Left cardiac atrium (tissue), 1 donor: ENCODE data around the genes DSC3 and DSG1.

DNA sequence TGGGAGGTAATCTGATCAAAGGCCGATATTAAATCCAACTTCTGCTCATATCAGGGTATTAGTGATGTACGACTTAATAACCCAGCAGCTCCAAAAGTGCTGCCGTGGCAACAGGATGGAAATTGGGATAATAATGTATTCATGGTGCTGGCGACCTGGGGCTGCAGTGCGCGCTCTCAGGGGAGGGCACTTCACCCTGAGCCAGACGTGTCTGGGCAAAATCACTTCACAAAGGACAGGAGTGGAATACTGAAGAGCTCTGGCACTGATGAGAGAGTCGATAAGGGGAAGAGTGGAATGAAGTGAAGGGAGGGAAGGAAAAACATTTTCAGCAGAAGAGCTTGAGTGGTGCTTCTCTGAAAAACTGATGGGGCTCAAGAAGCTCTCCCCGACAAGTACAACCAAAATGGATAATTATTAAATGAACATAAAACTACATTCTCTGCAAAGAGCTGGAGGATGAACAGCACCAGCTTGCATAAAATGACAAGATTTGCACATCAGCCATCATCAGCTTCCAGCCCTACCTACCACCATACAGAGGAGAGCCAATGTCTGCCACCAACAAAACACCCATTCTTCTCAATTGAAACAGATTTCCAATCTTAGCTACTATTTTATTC is 65.9 kb downstream of the ZNF521 start:
- PRO-cap: no peak

DNA sequence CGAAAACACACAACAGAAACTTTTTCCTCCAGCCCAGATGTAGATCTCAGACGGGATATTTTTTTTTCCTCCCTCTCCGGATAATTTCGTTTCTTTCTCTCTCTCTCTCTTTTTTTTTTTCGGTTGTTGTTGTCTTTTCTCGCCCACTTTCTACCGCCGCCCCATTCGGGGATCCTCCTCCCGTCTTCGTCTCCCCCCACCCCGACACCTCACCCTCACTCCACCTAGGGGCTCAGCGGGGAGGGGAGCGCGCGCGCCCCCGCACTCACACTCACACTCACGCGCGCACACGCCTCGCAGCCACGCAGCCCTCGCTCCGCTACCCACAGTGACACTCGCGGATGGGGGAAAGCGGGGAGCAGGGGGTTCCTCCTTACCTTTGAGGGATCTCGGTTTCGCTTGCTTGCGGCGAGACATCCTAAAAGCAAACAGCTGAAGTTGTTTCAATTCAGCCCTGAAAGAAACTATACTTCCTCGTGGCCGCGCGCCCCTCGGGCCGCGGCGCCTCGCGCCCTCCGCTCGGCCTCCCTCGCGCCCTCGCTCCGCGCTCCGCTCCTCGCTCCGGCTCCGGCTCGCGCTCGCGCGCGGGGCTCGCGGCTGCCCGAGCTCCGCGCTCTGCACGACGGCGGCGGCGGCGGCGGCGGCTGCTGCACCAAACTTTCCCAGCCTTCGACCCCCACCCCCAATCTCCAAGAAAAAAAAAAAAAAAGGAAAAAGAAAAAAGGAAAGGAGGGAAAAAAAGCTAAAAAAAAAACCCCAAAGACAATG is 1.3 kb downstream of the ZNF521 start:
- PRO-cap: bidirectional peak, plus-strand start at position 331 of the sequence, minus-strand start at position 188 of the sequence; bidirectional peak, plus-strand start at position 618 of the sequence, minus-strand start at position 546 of the sequence

- PRO-cap: no peak
Observed at GRCh38 chr18:25503519-25504060, 151.6 kb upstream of the ZNF521 start.

DNA sequence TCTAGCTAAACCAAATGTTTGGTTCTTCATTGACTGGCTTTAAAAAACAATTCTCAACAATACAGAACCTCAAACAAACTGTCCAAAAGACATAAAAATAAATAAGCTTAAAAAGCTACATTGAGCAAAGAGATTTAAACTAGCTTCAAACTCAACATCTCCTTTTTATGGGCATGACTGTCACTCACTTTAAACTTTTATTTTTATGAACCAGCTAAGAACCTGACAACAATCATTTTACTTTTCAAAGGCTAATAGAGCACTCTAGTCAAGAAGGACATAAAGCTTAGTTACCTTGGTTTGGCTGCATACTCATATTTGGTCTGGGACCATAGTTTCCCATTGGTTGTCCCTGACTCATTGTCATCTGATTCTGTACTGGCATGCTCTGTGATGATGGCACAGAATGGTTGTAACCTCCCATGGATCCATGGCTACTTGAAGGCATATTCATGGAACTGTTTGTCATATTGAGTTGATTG is 38.0 kb downstream of the SS18 start:
- PRO-cap: no peak

DNA sequence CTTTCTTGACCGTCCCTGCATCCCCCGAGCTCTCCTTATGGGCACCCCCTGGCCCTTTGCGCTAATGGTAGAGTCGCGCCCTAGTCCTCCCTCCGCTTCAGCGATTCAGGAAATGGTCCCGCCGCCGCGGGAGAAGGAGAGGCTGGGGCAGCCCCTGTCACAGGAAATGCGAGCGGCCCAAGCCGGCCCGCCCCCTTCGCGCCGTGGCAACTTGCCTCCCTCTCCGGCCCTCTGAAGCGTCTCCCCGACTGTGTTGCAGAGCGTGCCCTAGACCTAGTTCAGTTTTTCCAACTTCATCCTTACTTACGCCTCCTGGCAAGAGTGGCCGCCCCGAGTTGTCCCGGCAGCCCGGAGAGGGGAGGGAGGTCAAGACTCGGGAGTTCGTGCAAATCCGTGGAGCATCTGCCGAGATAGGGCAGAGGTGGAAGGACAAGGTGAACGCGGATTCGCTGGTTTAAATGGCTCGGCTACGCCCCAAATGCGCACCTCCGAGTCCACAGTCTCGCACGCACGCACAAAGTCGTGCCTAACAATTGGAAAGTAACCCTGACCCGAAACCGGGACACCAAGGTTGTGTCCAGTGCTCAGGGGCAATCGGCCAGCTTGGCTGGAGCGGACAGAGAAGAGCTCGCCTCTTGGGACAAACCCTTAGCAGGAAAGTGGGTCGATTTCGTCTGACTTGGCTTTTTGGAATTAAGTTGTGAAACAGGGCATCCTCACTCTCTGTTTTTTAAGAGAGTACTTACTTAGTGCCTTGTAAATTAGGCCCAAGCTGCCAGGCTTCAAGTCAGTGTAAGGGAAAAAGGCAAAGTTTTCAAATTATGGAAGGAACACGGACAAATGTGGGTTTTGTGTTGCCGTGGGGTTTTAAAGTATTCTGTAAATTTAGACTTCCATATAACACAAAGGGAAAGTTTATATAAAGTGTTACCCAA is 643 bp upstream of the SS18 start:
- PRO-cap: bidirectional peak, plus-strand start at position 111 of the sequence, minus-strand start outside the sequence

DNA sequence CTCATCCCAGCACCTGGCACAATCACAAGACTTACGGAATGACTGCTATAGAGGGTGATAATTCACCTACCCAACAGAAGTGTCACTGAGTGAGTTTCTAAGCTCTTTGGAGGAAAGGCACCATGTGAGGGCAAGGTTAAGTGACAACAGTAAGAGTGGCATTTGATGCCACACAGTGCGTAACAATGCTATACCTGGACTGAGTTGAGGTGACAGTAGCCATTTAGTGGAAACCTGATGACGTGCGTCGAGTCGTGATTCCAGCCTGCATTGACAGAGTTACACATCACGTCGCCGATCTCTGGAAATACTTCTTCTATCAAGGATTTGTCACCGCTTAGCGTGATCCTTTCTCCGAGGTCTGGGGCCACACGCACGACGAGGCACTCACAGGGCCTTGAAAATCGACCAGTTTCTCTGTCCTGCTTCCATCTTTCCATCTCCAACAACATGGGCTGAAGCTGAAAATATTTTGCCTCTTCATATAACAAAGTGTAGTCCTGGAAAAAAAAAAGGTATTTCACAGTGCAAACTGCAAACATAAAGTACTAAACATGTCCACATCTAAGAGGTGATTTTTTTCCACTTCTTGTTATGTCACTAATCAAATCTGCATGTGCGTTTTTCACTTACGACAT is 88.8 kb downstream of the KCTD1 start:
- PRO-cap: no peak

GRCh38 chr18:26460549-26461140 is 87.7 kb downstream of the KCTD1 start:
- PRO-cap: no peak

DNA sequence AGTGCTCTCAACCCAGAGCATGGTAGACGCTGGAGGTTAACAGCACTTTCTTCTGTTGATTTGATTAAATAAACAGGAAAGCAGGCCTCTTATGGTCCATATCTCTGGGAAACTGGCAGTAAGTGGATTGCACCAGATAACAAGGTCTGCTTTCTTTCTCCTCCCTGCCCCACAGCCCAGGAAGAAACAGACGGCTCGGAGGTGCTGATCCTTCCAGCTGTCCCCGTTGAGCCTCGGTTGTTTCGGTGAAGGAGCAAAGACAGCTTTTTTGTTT is 100.8 kb upstream of the KCTD1 start:
- PRO-cap: no peak

- PRO-cap: no peak
Observed at GRCh38 chr18:26650687-26651426, 102.5 kb upstream of the KCTD1 start.

GRCh38 chr18:26736743-26737161 is 128.8 kb downstream of the AQP4 start:
- PRO-cap: no peak

DNA sequence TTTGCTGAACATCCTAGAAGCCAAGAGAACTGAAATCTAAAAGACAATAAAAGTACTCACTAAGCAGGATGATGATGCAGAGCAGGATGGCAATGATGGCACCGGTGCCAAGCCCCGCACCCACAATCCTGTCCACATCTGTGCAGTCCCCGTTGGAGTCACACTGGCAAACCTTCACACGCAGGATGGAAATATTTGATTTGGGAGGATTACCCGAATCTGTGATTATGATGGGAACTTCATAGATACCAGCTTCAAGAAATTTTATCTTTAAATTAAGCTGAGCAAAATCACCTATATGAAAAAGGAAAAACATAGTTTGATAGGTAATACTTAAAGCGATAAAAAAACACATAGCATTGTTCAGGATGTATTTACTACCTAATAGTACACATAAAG is 192.0 kb downstream of the CDH2 start:
- PRO-cap: no peak

DNA sequence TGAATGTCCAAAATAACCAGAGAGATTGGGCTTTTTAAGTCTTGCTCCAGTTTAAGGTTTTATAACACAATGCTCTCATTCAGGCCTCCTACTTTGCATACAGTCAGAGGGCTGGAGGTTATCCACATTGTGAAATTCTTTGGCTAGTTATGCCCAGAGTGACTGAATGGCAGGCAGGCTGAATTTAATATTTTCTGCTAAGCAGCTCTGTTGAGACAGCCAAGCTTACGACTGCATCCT is 90.1 kb downstream of the CDH2 start:
- PRO-cap: no peak

DNA sequence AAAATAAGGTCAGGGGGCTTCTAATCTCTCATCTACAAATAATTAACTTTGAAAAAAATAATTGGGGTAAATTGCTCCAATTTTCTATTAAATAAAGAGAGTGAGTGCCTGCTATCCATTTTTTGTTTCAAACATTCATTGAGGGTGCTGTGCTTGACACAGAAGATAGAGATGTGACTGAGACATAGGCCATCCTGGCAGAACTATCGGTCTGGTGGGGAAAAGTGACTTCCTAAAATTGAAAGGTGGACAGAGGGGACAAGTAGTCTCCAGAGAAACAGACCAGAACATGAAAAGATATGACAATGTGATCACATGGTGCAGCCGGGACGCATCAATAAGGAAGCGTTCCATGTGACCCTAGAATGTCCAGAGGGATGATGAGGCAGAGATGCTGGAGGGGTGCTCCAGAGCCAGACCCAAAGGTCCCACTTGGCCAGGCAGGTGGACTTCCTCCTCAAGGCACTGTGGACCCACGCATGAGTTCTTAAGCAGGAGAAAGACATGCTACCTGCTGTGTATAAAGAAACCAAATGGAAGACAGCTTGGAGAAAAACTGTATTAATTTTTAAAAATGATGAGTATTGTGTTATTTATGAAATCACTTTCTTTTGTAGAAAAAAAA is 50.2 kb downstream of the CDH2 start:
- PRO-cap: no peak

DNA sequence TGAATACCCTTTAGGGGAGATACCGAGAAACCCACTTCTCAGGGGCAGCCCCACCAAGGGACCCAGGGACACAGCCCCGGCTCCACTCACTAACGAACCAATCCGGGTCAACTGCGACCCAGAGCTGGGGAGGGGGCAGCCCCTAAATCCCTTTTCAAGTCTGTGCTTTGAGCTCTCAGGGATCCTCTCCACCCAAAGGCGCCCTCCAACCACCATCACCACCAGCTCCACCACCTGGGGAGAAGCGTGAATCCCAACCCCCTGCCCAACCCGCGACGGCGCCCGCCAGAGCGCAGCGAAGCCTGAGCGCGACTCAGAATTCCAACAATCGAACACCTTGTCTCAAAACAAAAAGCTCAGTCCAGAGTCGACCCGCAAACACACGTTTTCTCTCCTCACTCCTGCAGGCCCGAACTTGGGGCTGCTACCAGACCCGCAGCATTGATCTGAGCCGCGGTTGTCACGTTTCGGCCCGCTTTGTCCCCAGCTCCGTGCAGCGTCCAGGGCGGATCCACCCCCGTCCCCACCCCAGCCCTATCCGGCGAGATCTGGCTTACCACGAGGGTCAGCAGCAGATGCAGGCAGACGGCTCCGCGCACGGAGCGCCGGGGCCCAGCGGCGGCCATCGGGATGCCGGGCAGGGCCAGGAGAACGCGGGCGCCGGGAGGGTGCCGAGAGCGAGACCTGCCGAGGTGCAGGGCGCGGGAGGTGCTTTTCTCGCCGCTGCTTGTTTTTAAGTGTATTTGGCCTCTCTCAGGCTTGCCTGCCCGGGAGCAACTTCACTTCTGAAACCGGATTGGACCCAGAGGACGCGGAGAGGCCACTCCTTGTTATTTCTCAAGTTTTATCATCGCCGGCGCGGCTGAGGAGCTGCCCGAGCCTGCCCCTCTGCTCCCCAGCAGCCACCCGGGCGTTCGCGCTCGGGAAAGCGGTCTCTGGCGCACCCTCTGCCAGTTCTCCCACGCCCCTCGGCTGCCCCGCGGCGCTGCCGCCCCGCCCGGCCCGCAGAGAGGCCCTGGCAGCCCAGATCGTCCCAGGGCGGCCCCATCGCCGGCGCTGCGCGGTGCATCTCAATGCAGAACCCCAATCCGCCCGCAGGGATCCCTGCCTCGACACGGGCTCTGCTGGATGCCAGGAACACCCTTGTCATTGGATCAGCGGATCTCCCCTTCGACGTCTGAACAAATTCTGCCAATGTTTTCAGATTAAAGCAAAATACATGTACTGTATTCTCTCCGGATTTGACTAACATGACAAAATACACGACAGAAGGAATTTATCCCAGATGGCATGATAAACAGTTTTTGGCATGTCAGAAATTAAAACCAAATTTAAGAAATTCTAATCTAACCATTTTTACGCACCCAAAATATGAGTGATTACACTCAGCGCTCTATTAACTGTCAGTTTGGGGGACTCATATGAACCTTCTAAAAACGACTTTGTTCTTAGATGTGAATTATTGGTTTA is at the start of gene DSC3:
TSS of gene DSC3 (minus strand) at position 708 of the 1,470 bp plus-strand sequence.
- PRO-cap: no peak

GRCh38 chr18:31207365-31207993 is 44.8 kb upstream of the DSC1 start:
- PRO-cap: no peak

DNA sequence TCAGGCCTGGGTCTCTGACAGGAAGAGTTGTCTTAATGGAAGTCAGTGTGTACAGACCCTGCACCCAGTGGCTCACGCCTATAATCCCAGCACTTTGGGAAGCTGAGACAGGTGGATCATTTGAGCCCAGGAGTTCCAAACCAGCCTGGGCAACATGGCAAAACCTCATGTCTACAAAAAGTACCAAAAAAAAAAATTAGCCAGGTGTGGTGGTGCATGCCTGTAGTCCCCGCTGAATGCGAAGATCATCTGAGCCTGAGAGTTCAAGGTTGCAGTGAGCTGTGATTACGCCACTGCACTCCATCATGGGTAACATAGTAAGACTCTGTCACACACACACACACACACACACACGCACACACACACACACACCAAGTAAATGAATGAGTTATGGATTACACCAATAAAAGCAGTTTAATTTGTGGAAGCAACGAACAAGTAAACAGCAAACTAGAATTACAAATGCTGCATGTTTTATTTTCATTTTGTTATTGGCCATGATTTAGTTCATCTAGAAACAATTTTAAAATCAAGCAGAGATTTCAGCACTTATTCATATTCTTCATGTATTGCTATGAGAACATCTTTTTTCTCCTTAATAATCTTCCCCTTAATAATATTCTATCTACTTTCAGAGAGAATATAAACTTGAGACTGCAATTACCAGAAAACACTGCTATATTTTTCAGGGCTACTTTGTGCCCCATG is 70.4 kb upstream of the DSC1 start:
- PRO-cap: no peak

- PRO-cap: no peak
Observed at GRCh38 chr18:31241596-31242552, 76.1 kb upstream of the DSG1 start.

DNA sequence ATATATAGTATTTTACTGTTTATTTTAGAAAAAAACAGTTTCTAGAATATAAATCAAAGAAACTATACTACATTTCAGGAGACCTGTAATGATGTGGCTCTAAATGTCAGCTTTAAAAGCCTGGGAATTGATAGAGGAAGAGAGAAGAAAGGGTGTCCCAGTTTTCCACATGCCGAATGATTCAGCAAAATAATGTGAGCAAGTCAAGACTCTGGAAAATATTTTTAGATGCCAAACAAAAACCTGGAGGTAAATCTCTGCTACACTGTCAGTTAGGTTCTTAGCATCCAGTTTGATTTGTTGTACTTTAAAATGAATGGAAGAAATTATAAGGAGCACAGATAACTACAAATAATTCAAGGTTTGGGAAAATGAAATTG is 67.0 kb upstream of the DSG1 start:
- PRO-cap: no peak

- PRO-cap: no peak
Observed at GRCh38 chr18:31317951-31318500, at the start of gene DSG1. DSG1 (plus strand) TSS chr18:31318160.

GRCh38 chr18:31397140-31397731 is 20.7 kb downstream of the DSG4 start:
- PRO-cap: no peak